Umbilical cord (tissue), 2 donors: ENCODE measurements around the genes MSH2 and FBXO11.

- RAMPAGE, long total RNA = no peak
These were observed 38.6 kb downstream of the TTC7A start for GRCh38 chr2:46979538-46980171.

GRCh38 chr2:46981525-46982318 lies 40.7 kb downstream of the TTC7A start:
- RAMPAGE, long total RNA = no peak

DNA sequence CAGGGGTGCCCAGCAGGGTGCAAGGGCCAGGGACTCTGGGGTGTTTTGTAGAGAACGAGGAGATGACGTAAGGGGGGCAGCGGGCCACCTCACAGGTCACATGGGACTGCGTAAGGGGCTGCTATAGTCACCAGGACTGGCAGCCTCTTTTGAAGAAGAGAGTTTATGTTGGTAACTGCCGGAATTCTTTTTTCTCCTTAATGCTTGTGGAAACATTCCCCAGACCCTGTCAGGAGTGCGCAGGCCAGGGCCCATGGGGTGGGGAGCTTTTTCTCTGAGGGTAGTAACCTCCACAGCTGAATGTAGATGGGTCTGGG lies 86.7 kb downstream of the TTC7A start:
- RAMPAGE, long total RNA = no peak

DNA sequence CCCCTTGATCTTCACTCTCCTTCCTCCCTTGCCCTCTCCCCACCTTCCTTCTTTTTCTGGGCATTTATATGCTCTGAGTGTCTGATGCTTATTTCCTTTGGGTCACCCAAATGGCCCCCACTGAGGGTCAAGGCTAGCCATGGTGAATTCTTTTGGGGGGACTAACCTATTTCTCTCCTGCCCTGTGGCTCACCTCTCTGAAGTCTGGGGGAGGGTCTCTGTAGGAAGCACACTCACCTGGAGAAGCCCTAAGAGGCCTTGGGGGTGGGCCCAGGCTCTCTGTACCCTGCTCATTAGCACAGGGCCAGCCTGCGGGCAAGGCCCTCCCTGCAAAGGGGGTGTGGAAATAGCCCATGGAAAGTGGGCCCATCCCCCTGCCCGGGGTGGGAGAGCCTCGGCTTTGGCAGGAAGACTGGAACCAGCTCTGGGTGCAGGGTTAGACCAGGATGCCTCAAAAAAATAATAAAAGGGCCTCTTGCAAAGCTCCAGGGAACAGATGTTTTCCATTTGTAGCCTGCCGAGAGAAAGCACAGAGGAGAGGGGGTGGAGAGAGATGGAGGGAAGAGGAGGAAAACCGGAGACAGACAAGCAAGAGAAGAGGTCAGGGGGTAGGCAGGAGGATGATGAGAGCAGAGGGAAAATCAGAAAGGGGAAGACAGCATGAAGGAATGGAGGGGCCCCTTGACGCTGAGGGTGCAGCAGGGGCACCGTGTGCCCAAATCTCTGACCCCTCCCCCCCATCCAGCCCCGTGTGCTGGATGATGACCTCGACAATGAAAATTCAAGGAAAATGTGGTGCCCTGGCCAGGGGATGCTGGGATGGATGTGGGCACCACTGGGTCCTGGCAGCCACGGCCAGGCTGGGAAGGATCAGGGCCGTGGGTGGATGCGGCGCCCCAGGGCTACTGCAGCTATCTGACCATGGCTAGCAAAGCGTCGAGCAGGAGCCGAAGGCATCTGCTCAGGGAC lies 98.6 kb downstream of the STPG4 start:
- RAMPAGE, long total RNA = no peak

GRCh38 chr2:47057524-47058034 lies 97.5 kb downstream of the STPG4 start:
- RAMPAGE, long total RNA = no peak

- RAMPAGE, long total RNA = no peak
These were observed 76.1 kb downstream of the STPG4 start for GRCh38 chr2:47078872-47079535.

GRCh38 chr2:47086065-47087015 lies 68.8 kb downstream of the STPG4 start:
- RAMPAGE, long total RNA = no peak

DNA sequence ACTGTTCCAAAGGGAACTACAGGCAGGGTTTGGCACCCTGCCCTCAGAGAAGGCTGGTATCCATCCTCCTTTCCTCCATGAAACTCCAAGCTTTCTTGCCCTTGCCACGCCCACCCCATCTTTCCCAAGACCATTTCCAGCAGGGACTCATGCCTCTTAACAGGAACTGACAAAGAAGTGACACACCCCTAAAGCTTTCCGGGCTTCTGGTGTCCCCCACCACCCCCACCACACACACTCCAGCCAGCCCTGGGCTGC lies 93.3 kb upstream of the CALM2 start:
- RAMPAGE, long total RNA = no peak

GRCh38 chr2:47274311-47274790 lies 94.8 kb upstream of the EPCAM start:
- RAMPAGE, long total RNA = no peak

DNA sequence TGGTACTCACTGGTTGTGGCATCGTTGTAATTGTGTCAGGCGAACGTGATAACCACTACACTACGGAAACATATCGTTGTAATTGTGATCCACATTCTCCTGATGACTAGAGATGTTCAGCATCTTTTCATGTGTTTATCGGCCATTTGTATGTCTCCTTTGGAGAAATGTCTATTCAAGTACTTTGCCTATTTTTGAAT lies 88.5 kb upstream of the EPCAM start:
- RAMPAGE, long total RNA = no peak

DNA sequence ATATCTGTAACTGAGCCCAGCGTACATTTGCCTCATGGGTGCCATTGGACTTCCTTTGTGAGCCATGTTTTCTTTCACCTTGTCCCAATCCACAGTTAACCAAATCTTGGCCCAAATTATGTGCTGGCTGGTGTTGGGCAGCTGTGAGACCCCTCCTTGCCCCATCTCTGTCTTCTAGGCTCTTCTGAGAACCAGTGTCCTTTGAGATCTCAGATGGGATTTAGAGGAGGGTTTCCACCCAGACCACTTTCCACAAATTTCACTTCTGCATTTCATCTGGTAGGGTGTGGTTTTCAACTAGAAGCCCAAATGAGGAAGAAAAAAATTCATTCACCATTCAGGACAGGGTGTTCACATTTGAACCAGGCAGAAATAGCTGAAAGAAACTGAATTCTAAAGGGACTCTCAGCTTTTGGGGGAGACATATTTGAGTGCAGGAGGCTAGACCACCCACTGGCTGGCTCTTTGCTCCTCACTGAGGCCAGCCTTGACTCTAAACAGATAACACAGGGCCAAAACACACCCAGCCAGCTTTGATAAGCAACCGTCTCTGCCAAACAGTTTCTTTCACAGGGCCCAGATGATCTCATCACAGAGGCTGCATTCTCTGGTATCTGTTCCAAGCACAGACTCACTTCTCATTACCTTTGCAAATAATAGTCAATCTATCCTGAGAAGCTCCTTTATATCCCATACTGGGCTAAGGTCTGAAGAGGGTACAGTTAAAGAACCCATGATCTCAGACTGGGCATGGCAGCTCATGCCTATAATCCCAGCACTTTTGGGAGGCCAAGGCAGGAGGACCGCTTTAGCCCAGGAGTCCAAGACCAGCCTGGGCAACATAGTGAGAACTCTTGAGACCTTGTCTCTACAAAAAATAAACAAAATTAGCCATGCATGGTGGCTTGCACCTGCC lies 32.3 kb upstream of the EPCAM start:
- RAMPAGE, long total RNA = no peak

GRCh38 chr2:47402478-47403768 lies at the start of gene MSH2:
Gene MSH2 (plus strand): TSS chr2:47403156.
- RAMPAGE, long total RNA = start-site peak on the plus strand at chr2:47403065-47403180, 52 and 15 reads in 2 replicates

GRCh38 chr2:47777440-47778207 lies 5.3 kb upstream of the MSH6 start:
- RAMPAGE, long total RNA = no peak

- RAMPAGE, long total RNA = no peak
These were observed 34.8 kb downstream of the FBXO11 start for GRCh38 chr2:47871262-47872038.

- RAMPAGE, long total RNA = no peak
These were observed 2.1 kb downstream of the FBXO11 start for GRCh38 chr2:47904159-47904606.

DNA sequence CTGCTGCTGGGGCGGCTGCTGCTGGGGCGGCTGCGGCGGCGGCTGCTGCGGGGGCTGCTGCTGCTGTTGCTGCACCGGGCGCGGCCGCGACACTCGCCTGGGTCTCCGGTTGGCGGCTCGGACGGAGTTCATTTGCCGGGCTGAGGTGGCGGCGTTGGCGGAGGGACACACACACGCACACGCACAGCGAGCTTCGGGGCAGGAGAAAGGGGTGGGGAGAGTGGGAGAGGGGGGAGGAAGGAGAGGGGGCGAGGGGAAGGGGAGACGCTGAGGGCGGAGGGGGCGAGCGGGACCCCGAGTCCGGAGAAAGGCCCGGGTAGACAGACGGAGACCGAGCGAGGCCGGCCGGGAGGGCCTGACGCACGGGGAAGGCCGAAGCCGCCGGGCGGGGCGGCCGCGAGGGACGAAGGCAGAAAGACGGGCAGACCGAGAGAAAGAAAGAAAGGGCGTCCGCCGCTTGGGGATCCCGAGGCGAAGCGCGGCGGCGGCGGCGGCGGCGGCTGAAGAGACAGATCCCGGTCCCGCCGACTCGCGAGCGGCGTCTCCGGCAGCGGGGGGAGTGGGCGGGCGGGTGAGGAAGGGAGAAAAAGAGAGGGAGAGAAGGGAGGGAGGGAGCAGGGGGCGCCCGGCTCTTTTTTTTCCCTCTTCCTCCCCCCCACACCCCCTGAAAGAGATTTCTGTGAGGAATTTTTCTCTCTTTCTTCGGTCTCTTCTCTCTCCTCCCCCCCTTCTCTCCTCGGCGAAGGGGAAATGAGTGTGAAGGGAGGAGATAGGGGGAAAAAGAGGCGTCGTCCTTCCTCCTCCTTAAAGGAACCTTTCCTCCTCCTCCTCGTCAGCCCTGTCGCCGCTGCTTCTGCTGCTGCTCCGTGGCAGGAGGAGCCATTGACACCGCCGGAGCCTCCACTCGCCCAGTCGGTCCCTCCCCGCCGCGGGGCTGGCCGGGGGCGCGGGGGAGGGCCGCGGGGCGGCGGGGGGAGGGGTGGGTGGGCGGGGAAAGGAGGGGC lies at the start of gene FBXO11:
Gene FBXO11 (minus strand): TSS at position 910 of the 1,004 bp plus-strand sequence.
- RAMPAGE, long total RNA = no peak

- RAMPAGE, long total RNA = no peak
These were observed 201.2 kb upstream of the FOXN2 start for GRCh38 chr2:48113198-48113732.

- RAMPAGE, long total RNA = no peak
These were observed 94.7 kb upstream of the FOXN2 start for GRCh38 chr2:48219576-48220349.

DNA sequence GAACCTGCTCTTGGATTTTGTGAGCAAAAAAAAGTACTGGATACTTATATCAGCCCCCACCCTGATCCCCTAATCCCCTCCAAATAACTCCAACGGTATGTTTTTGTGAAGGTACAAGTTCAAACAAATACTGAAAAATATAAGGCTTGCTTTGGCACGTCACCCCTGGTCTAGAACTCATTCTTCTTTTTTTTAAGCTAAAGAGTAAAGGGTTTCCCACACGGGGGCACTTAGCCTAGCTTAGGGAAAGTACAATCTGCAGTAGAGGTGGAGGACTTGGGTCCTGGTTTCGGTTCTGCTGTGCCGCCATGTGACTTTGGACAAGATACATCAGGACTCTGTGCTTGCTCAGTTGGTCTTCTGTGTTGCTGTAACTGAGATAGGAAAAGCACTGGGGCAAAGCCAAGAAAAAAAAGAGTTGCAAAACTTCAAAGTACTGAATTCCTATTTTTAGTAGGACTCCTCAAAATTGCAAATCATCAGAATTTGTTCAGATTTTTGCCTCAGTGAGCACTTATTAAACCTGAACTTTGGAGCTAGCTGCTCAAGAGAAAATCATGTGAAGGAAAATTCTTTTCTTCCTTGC lies 7.0 kb upstream of the PPP1R21 start:
- RAMPAGE, long total RNA = no peak

GRCh38 chr2:48442362-48443482 lies 2.2 kb downstream of the PPP1R21 start:
- RAMPAGE, long total RNA = no peak